PFSK-1 (cell line): Measurements from ENCODE around the genes ABHD10, CCDC80 and SIDT1.

GRCh38 chr3:111904695-111905383 is 45.8 kb downstream of the PHLDB2 start:
- RRBS, result no CpG with 5 or more reads among the region's 2 CpGs

DNA sequence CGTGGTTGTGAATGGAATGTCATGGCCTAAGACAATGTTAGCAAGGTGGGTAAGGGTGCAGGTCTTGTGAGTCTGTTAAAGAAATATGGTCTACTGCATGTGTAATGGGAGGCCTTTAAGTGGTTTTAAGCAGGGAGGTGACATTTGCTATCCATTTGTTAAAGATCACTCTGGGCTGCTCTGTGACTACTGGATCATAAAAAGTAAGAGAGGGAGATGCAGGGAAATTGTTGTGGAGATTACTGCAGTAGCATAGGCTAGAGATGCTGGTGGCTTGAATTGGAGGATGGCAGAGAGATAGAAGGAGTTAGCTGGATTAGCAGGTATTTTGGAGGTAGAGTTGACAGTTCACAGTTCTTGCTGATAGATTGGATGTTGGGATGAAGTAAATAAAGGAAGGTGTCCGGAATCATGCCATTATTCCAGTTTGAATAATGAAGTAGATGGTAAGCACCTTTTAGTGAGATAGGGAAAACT is 32.2 kb upstream of the ABHD10 start:
- RRBS, result no CpG with 5 or more reads among the region's 2 CpGs

- RRBS, result 4% methylated on average over 5 of the region's 67 CpGs
Observed at GRCh38 chr3:111978382-111979620, at the start of gene ABHD10. TSS of gene ABHD10 (plus strand) at chr3:111979026.

DNA sequence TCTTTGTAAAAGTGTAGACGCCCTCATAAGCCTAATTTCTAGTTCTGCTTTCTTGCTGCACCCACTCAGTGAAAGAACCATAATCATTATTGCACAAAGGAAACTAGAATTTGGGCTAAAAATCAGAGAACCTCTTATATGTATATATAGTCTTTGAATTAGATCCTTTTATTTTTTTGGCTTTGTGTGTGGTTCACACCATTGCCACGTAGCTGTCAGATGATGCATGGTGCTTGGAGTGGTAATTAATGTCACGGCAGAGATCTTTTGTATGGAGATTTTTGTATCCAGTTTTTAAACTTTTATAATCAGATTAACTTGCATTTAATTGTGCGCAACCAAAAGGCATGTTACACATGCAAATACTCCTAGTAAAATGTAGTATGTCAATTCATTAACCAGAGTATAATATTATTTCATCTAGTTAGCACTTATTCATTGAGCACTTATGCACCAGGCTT is 825 bp downstream of the ABHD10 start:
- RRBS, result no CpG with 5 or more reads among the region's 4 CpGs

- RRBS, result no CpG with 5 or more reads among the region's 4 CpGs
Observed at GRCh38 chr3:112091124-112091564, 5.0 kb downstream of the C3orf52 start.

DNA sequence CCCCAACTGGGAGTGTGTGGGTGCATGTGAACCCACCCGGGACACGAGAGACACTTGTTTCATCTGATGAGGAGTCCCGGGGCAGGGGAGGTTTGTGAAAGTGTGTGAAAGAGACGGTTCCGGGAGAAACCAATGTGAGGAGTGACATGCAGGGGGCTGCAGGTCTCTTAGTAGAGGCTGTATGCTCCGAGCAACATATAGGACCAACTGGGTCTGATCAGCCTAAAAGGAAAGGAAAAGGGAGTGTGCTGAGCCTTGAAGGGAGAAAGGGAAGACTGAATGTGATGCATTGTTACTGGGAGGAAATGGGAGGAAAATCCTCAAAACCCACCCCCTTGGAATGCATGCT is 8.9 kb upstream of the SLC9C1 start:
- RRBS, result 83% methylated on average over 1 of the region's 6 CpGs

DNA sequence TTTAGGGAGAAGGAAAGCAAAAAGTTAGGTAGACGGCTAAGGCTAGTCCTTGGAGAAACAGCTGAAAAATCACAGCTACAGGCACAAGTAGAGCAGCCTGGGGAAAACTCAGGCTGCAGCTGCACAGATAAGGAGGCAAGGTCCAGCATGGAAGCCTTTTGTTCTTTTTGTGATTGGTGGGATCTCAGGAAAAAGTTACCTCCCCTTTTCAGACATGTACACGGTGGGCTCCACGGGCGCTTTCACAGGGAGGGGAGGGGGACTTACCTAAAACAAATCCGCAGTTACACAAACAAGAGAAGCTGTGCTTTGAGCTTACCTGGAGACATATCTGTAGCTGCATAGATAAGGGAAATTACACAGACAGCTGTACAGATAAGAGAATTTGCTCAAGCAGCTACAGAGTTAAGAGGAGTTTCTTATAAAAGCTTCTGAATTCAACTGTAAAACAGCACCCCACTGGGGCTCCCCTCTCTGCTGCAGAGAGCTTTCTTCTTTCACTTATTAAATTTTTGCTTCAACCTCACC is 11.1 kb upstream of the CD200 start:
- RRBS, result no CpG with 5 or more reads among the region's 5 CpGs

GRCh38 chr3:112464168-112464649 is 35.1 kb downstream of the BTLA start:
- RRBS, result no CpG with 5 or more reads among the region's 2 CpGs

- RRBS, result 3% methylated on average over 11 of the region's 61 CpGs
Observed at GRCh38 chr3:112561057-112561809, 529 bp downstream of the ATG3 start.

GRCh38 chr3:112639574-112640270 is 1.2 kb downstream of the CCDC80 start:
- RRBS, result no CpG with 5 or more reads among the region's 16 CpGs

DNA sequence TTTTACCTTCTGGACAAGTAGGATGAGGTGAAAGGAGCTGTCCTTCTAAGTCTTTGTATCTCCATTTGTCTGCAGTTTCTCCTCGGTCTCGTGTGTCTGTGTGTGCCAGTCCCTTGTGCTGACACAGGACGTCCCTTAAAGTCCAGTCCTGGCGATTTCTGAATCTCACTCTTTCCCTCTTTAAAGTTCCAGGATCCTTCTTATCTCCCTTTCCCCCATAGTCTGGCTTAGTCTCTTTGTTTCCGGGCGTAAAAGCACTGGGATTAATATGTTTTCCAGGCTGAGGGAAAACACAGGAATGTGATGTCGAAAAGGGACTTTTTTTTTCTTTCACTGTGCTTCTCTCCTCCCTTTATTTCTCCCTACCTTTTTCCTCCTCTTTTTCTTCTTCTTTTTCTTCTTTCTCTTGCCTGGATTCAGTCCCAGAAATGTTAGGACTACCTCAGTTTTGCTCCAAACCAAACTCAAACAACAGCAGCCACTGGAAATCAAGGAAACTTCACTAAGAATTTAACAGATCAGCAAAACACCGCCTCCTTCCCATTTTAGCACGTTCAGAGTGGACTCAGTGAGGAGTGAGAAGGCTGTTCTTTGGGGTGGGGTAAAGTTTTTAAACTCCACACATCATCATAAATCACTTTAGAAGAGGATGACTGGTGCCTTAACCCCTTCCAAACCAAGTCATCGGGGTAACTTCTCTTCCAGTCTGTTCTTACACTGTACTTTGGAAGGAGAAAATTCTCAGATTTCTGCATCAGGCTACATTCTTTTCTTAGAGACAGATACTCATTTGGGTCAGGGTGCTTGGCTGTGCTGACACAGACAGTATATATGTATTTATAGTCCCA is at the start of gene CCDC80:
CCDC80 (minus strand) TSS at position 586 of the 848 bp plus-strand sequence.
- RRBS, result no CpG with 5 or more reads among the region's 10 CpGs

DNA sequence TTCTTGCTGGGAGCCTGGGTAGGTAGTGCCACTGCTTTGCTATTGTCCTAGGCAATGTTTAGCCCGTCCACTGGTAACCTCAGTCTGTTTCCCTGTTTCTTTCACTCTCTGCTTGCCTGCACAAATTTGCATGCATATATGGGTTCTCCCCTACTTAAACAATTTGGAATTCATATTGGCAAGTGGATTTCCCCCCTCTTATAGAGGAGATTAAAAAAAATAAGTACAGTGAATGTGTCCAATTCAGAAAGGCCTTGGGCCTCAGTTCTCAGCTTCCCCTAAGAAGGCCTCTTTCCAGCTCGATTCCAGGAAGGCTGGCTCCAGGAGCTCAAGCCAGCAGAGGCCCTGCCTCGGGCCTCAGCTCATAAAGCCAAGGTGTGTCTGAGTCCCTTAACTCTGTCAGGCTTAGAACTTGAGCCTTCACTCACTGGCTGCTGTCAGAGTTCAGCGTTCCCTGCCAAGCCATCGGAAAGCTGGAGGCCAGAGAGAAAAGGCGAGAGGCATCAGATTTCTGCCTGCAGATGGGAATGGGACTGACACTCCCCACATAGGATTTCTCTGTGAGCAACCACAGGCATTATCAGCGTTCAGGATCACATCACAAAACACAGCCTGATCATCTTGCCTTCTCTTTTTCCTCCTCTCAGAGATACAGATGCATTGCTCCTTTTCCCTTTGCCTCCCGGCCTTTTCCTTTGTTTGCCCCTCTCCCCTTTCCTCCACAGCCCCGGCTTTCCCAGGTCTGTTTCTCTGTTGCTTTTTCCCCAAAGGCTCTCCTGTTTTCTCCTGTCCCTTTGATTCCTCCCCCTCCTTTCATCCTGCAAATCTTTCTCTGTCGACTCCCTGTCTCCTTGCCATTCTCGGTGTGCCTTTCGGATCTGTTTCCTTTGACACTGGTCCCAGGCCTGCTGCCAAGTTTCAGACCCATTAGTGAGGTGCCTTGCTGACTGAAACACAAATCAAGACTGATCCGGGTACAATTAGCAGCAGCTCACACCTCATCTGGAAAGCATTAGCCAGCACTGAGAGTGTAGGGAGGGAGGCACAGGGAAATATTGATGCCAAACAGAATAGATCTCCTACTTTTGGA is 44.6 kb upstream of the BOC start:
- RRBS, result 0% methylated on average over 1 of the region's 13 CpGs

DNA sequence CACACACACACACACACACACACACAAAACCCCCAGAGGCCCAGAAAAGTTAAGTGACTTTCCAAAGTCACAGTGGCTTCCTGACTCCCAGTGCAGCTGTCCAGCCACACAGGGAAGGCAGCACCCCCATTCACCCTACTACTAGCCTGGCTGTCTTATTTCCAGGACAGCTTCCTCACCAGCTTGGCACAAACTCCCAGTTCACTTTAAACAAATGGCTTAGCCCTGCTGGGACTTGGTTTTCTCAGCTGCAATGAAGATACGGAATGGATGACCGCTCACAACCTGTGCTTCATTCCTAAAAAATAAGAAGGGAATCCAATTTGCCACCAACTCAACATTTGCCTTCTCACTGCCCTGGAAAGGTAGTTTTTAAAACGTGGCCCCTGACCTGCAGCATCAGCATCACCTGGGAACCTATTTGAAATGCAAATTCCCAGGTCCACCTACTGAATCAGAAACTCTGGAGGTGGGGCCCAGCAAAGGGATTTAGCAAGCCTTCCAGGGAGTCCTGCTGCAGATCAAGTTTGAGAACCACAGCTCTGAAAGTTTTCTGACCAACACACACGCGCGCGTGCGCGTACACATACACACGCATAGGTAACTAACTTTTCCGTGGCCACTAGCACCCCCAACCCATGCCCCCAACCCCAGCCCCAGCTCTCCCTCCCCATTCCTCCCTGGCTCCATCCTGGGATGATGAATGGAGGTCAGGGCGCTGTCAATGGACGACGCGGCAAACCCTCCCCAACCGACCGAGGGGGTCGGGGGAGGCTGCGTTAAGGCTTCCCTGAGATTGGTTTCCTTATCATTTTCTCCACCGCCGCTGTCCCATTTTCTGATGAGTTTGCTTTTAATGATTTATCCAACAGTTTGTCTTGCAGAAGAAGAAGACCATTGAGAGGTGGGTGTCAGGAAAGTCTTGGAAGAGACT is 836 bp upstream of the BOC start:
- RRBS, result no CpG with 5 or more reads among the region's 21 CpGs

DNA sequence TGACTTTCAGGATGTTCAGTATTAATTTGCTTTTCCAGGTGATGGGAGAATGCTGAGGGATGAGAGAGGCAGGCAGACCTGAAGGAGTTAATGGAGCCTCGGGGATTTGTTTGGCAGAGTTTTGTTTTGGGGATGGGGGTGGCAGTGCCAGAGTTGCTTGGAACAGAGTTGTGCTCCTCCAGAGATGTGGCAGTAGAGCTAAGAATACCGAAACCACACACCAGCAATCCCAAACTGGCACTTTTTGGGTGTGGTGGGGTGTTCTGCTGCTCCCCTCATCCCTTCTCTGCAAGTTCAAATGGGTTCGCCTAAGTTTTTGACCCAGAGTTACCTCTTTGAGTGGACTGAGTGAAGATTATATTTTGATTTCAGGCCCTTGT is 1.5 kb downstream of the BOC start:
- RRBS, result no CpG with 5 or more reads among the region's 3 CpGs

GRCh38 chr3:113221951-113222447 is 10.6 kb downstream of the BOC start:
- RRBS, result no CpG with 5 or more reads among the region's 4 CpGs

GRCh38 chr3:113241483-113242712 is 30.5 kb downstream of the BOC start:
- RRBS, result 19% methylated on average over 3 of the region's 13 CpGs

DNA sequence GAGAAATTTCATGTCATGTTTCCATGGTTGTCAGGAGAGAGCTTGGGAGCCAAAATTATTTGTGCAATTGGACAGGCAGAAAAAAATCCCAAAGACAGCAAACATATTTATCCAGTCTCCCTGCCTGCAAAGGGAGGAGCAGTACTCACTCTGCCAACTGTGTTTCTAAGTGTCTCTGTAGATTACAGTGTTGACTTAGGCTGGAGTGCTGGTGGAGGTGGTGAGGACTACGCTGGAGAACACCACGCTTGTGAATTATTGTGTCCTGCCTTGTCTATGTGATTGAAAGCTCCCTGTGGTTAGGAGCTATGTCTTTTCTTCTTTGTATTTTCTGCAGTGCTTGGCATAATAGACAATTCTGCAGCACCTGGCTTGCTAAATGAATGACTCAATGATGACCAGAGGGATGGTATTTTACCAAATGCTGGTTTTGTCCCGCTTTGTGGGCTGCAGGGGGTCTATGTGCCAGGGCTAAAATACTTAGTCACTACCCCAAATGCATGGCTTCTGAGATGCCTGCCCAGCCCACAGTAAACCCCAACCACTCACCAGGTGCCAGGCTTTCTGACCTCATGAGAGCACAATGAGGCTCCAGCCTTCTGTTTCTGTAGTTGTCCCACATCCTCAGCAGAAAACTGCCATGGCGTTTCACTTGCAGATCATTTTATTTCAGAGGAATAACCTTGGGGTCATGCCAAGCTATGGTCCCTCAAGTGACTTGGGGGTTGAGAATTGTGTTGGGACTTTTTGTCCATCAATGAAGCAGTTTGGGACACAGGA is 50.9 kb downstream of the BOC start:
- RRBS, result no CpG with 5 or more reads among the region's 4 CpGs

DNA sequence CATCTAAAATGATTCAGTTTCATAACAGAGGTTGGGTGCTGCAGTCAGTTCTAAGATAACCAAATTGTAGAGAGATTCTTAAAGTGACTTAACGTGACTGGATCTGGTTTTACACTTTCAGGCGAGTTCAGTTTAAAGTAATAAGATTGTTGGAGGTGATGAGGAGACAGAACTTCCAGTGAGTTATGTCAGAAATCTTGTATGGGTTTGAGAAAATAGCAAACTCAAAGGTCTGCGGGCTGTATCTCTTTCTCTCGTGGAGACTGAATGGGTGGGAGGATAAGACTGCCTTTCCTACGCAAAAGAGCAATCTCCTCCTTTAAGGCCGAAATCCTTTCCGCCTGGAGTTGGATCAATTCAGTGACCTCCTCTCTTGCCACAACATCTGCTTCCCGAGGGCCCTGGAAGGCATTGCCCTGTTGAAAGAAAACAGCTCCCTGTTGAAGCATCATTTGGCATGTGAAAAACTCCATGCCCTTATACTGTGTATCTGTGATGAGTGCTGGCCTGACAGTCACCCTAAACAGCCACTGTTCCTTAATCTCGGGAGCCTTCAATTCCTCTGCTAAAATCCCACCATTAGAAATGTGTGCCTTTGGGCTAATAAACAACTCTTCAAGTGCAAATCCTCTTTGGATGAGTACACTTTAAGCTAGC is 80.1 kb downstream of the BOC start:
- RRBS, result no CpG with 5 or more reads among the region's 9 CpGs

DNA sequence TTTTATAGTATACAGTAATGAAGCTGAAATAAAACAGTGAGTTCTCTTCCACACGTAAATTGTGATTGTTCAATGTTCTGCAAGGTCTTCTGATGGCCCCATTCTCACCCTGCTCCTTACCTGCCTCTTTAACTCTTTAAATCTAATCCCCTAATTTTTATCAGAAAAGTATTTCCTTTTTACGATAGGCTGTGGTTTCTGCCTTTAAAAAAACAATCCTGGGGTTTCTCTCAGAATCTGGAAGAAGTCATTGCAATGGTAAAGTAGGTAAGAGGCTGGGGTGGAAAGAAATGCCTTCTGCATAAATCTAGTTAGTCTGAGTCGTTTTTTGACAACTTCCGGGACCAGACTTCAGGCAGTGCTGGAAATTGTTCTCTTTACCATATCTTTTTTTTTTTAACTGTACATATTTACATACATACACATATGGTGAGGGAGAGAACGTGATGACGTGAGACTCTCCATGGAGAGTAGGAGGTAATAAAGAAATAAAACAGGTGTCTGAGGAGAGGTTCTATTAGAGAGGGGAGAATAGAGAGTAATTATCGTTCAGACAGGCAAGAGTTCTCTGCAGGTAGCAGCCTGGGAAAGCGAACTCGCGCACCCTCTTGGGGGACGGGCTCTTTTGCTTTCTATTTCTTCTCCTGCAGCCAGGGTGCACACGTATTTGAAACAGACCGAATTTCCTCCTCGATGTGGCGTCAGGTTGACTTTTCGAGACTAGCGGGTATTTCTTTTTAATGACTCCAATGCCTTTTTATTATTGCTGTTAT is at the start of gene SIDT1:
SIDT1 (plus strand) TSS at position 664 of the 773 bp plus-strand sequence.
- RRBS, result no CpG with 5 or more reads among the region's 17 CpGs

GRCh38 chr3:113574988-113575541 is 42.7 kb downstream of the SIDT1 start:
- RRBS, result no CpG with 5 or more reads among the region's 5 CpGs